ENCODE data around the gene IL4R.

- PRO-cap, 3 experiments = no peak in any of the 3 experiments
- RAMPAGE, long total RNA, 4 experiments = no peak in any of the 4 experiments
- RRBS = no CpG with 5 or more reads among the region's 12 CpGs
Measured at GRCh38 chr16:24537333-24538054, 1.9 kb upstream of the RBBP6 start.

DNA sequence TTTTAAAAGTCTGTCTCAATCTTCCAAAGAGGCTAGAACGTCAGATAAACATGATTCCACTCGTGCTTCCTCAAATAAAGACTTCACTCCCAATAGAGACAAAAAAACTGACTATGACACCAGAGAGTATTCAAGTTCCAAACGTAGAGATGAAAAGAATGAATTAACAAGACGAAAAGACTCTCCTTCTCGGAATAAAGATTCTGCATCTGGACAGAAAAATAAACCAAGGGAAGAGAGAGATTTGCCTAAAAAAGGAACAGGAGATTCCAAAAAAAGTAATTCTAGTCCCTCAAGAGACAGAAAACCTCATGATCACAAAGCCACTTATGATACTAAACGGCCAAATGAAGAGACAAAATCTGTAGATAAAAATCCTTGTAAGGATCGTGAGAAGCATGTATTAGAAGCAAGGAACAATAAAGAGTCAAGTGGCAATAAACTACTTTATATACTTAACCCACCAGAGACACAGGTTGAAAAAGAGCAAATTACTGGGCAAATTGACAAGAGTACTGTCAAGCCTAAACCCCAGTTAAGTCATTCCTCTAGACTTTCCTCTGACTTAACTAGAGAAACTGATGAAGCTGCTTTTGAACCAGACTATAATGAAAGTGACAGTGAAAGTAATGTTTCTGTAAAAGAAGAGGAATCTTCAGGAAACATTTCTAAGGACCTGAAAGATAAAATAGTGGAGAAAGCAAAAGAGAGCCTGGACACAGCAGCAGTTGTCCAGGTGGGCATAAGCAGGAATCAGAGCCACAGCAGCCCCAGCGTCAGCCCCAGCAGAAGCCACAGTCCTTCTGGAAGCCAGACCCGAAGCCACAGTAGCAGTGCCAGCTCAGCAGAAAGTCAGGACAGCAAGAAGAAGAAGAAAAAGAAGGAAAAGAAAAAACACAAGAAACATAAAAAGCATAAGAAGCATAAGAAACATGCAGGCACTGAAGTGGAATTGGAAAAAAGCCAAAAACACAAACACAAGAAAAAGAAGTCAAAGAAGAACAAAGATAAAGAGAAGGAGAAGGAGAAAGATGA lies 32.3 kb downstream of the RBBP6 start:
- PRO-cap, 3 experiments = peak in 1 of 3 experiments; most common plus-strand start position 727 of the sequence (in 1)
- RAMPAGE, long total RNA, 4 experiments = start-site peak on the plus strand in 3 of 4 experiments, centred at positions 58 to 779 of the sequence, 21 to 35 reads per replicate
- RRBS = no CpG with 5 or more reads among the region's 9 CpGs

DNA sequence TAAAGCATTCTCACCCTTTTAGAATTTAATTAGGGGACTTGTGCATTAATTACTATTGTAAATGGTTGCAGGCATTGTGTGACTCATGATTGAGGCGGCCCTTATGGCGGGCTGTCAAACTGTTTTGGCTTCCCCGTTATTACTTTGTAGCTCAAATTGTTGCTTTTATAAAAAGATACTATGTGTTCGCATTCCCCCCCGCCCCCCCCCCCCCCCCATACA lies 1.0 kb downstream of the TNRC6A start:
- PRO-cap, 3 experiments = peak in 1 of 3 experiments; most common minus-strand start position 126 of the sequence (in 1)
- RAMPAGE, long total RNA, 4 experiments = no peak in any of the 4 experiments
- RRBS = no CpG with 5 or more reads among the region's 5 CpGs

GRCh38 chr16:24999205-24999780 lies 15.9 kb downstream of the ARHGAP17 start:
- PRO-cap, 3 experiments = no peak in any of the 3 experiments
- RAMPAGE, long total RNA, 4 experiments = no peak in any of the 4 experiments
- RRBS = no CpG with 5 or more reads among the region's 6 CpGs

GRCh38 chr16:25014165-25015201 lies 686 bp downstream of the ARHGAP17 start:
- PRO-cap, 3 experiments = peak in 3 of 3 experiments; most common plus-strand start chr16:25014656 (in 2); most common minus-strand start chr16:25014582 (in 1)
- RAMPAGE, long total RNA, 4 experiments = no peak in any of the 4 experiments
- RRBS = 1% methylated on average over 44 of the region's 65 CpGs

GRCh38 chr16:25063704-25064345 lies 47.7 kb upstream of the LCMT1 start:
- PRO-cap, 3 experiments = peak in 3 of 3 experiments; most common plus-strand start chr16:25064113 (in 2); most common minus-strand start chr16:25063938 (in 3)
- RAMPAGE, long total RNA, 4 experiments = no peak in any of the 4 experiments
- RRBS = no CpG with 5 or more reads among the region's 10 CpGs

- PRO-cap, 3 experiments = peak in 3 of 3 experiments; most common plus-strand start chr16:25106693 (in 3); most common minus-strand start chr16:25106541 (in 1)
- RAMPAGE, long total RNA, 4 experiments = no peak in any of the 4 experiments
- RRBS = 2% methylated on average over 5 of the region's 35 CpGs
Measured at GRCh38 chr16:25106185-25107020, 5.1 kb upstream of the LCMT1 start.

- PRO-cap, 3 experiments = peak in 2 of 3 experiments; most common minus-strand start chr16:25564414 (in 2)
- RAMPAGE, long total RNA, 4 experiments = no peak in any of the 4 experiments
- RRBS = no CpG with 5 or more reads among the region's 1 CpG
Measured at GRCh38 chr16:25564212-25564564, 127.6 kb upstream of the HS3ST4 start.

DNA sequence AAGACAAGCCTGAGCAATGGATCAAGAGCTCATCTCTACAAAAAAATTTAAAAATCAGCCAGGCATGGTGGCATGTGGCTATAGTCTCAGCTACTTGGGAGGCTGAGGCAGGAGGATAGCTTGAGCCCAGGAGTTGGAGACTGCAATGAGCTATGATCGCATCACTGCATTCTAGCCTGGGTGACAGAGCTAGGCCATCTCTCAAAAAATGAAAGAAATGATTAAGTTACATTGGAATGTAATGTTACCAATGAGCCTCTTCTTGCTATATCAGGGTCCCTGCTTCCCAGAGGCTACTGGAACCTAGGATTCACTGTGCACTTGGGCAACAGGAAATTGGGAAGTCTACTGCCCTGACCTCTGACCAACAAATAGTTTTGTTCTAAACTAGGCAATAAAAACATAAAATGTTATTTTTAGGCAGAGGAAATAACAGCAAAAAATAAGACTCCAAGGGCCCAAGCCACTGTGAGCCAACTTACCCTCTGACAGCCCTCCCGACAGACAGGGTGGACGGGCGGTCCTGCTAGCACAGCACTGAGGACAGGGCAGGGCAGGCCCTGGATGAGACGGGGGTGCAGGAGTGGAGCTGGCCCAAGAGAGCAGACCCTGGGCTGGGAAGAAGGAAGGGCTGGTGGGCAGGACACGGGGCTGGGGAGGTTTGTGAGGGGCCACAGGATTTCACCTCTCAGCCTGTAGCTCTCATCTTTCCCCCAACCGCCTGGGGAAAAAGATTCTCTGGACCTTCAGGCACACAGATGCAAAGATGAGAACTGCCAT lies 27.5 kb downstream of the NSMCE1 start:
- PRO-cap, 3 experiments = peak in 3 of 3 experiments; most common plus-strand start position 476 of the sequence (in 3)
- RAMPAGE, long total RNA, 4 experiments = no peak in any of the 4 experiments
- RRBS = no CpG with 5 or more reads among the region's 7 CpGs

DNA sequence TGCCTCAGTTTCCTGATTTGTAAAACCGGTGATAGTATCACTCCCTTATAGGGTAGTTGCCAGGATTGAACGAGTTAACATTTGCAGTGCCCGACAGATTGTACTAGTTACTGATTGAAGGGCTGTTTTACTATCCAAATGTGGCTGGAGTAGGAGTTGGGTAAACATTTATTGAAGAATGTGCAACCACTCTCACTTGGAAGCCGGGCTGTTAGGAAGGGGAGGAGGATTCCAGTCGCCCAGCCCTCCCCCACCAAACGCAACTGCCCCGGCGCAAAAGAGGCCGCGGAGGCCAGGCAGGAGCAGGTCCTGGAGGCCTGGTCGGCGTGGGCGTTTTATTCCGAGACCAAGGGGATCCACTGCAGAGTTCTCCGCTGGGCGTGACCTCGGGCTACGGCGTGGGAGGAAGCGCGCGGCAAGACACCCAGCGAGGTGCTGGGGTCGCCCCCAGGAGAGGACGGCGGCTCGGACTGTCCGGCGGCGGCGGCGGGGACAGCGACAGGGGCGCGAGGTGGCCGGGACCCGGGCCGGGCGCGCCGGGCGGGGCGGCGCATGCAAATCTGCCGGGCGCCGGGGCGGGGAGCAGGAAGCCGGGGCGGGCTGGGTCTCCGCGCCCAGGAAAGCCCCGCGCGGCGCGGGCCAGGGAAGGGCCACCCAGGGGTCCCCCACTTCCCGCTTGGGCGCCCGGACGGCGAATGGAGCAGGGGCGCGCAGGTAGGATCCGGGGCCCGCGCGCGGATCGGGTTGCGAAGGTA lies at the start of gene IL4R:
IL4R (plus strand) TSS at position 668 of the 755 bp plus-strand sequence.
- PRO-cap, 3 experiments = peak in 3 of 3 experiments; most common plus-strand start position 189 of the sequence (in 3); most common minus-strand start position 494 of the sequence (in 2)
- RAMPAGE, long total RNA, 4 experiments = start-site peak on the plus strand in 2 of 4 experiments, centred at positions 282 to 609 of the sequence, 26 to 1,351 reads per replicate
- RRBS = 2% methylated on average over 27 of the region's 71 CpGs

GRCh38 chr16:27317932-27318797 lies 4.4 kb downstream of the IL4R start:
- PRO-cap, 3 experiments = no peak in any of the 3 experiments
- RAMPAGE, long total RNA, 4 experiments = no peak in any of the 4 experiments
- RRBS = no CpG with 5 or more reads among the region's 17 CpGs

GRCh38 chr16:27331958-27332642 lies 18.3 kb downstream of the IL4R start:
- PRO-cap, 3 experiments = peak in 3 of 3 experiments; most common plus-strand start chr16:27332393 (in 2); most common minus-strand start chr16:27332138 (in 2)
- RAMPAGE, long total RNA, 4 experiments = no peak in any of the 4 experiments
- RRBS = no CpG with 5 or more reads among the region's 8 CpGs

- PRO-cap, 3 experiments = peak in 1 of 3 experiments; most common plus-strand start chr16:27352548 (in 1)
- RAMPAGE, long total RNA, 4 experiments = no peak in any of the 4 experiments
- RRBS = no CpG with 5 or more reads among the region's 11 CpGs
Measured at GRCh38 chr16:27352273-27352635, 38.5 kb downstream of the IL4R start.

- PRO-cap, 3 experiments = no peak in any of the 3 experiments
- RAMPAGE, long total RNA, 4 experiments = no peak in any of the 4 experiments
- RRBS = no CpG with 5 or more reads among the region's 4 CpGs
Measured at GRCh38 chr16:27353545-27354329, 40.0 kb downstream of the IL4R start.

DNA sequence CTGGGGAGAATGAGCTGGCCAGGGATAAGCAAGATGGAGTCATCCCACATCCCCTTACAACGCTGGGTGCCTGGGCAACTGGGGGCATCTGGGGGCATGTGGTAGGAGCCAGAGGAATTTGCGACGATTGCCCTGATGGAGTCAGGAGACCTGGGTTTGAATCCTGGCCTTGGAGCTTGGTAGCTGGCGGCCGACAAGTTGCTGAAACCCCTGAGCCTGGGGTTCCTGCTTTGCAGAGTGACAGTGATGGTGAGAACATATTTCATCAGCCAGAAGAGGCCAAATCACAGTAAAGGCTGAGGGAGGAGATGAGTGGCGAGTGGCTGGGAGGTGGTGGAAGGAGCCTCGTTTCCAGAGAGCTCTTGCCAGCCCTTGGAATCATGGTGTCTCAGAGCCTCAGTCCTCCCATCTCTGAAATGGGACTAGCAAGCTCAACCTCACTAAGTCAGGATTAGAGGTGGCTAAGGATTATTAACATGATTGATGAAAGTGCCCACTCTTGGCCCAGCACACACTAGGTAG lies 42.9 kb downstream of the IL4R start:
- PRO-cap, 3 experiments = no peak in any of the 3 experiments
- RAMPAGE, long total RNA, 4 experiments = no peak in any of the 4 experiments
- RRBS = no CpG with 5 or more reads among the region's 7 CpGs

DNA sequence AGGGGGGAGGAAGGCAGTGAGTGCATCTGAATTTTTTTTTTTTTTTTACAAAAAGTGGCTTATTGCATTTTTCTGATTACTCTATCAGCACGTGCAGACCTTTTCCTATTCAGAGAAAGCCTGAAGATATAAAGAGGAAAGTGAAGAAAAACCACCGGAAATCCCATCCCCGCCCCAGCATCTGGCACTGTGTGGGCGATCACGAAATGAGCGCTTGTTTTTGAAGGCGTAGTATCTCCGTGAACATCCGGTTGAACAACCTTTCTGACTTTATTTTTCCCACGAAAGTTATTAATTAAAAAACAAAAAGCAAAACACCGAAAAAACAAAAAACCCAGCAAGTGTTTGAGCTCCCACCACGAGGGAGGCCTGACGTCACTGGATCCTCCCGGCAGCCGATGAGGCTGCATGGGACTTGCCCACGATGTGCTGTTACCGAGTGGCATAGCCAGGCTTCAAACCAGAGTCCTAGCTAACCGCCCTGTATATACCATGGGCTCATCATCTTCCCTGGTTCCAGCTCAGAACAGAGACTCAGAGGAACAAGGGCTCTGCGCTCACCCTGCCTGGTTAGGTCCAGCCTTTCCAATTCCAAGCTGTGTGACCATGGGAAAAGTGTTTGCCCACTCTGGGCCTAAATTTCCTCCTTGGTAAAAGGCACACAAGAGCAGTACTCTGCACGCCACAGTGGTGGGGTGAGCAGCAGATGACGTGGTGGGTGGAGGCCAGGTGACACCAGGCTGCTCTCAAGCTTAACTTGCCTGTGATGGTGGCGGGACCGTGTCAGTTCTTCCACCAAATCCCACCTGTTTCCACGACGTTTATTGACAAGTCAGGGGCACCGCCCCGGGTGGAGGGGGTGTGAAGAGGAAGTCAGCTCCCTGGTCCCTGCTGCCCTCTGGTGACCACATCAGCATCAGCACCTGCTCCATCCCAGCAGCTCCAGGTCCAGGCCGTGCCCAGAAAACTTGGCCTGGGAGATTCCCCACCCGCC lies 34.3 kb upstream of the IL21R start:
- PRO-cap, 3 experiments = no peak in any of the 3 experiments
- RAMPAGE, long total RNA, 4 experiments = no peak in any of the 4 experiments
- RRBS = 10% methylated on average over 5 of the region's 29 CpGs

- PRO-cap, 3 experiments = no peak in any of the 3 experiments
- RAMPAGE, long total RNA, 4 experiments = no peak in any of the 4 experiments
- RRBS = no CpG with 5 or more reads among the region's 16 CpGs
Measured at GRCh38 chr16:27403251-27404007, 1.5 kb downstream of the IL21R start.

- PRO-cap, 3 experiments = no peak in any of the 3 experiments
- RAMPAGE, long total RNA, 4 experiments = no peak in any of the 4 experiments
- RRBS = no CpG with 5 or more reads among the region's 4 CpGs
Measured at GRCh38 chr16:27446619-27447265, 44.8 kb downstream of the IL21R start.

DNA sequence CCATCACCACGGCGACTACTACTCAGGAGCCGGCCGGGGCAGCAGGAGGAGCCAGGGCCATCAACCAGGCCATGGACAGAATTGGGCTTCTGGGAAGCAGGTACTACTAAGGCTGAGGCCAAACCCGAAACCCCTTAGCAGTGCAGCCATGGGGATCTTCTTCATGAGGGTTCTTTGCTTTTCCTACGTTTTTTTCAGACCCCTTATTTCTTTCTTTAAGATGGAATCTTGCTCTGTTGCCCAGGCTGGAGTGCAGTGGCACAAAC lies 151.6 kb downstream of the KATNIP start:
- PRO-cap, 3 experiments = no peak in any of the 3 experiments
- RAMPAGE, long total RNA, 4 experiments = no peak in any of the 4 experiments
- RRBS = no CpG with 5 or more reads among the region's 6 CpGs

GRCh38 chr16:27721356-27722056 lies 171.6 kb downstream of the KATNIP start:
- PRO-cap, 3 experiments = no peak in any of the 3 experiments
- RAMPAGE, long total RNA, 4 experiments = no peak in any of the 4 experiments
- RRBS = no CpG with 5 or more reads among the region's 14 CpGs